Mammary epithelial cell (primary cell): ENCODE measurements around the genes ZNF732 and FGFRL1.

GRCh38 chr4:72752-73116, 19.6 kb downstream of the ZNF595 start:
- CAGE, long polyA plus RNA: no peak

DNA sequence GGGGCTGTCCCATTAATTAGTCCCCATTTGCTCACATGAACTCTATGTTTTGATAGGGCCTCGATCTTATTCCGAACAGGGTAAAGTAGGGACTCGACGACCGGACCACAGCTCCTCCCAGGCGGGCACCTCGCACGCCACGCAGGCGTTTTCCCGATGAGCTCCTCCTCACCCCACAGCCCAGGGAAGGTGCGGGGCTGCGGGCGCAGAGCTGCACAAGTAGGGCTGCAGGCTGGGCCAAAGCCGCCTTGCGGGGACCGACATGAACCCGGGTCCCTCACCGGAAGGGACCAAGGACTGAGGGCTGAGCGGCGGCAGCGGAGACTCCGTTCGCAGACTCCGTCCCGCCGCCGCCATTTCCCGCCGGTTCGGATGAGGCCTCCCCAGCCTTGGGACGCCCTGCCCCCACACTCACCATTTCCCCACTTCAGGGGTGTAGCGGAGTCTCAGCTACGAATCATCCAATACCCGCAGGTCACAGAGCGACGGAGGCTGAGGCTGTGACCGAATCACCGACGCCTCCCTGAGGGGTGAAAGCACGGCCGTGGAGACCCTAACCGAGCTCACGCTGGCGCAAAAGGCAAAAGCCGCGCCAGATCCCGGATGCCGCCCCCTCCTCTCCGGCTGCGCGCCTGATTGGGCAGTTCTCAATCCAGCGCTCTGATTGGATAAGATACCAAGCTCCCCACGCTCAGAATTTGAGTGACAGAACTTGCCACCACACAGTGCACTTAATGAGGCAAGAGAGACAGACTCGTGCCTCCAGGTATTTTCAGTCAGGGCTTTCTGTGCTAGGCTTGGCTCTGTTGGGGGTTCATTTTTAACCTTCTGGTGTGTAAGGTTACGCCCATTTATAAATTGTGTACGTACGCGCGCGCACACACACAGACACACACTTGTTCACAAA, at the start of gene ZNF732:
ZNF732 (minus strand) TSS at position 582 of the 907 bp plus-strand sequence.
- CAGE, long polyA plus RNA: no peak
- RRBS: 5% methylated on average over 4 of the region's 61 CpGs

DNA sequence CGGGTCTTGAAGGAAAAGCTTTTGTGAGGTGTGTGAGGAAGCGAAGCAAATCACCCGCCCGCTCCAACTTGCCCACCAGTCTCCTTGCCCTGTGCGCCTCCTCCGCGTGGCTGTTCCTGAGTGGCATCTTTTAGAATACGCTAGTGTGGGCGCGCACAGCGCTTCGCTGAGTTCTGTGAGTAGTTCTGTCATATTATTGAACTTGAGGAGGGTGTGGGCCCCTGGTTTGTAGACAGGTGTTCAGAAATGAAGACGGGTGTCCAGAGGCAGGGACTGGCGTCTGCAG, 769 bp downstream of the ZNF141 start:
- CAGE, long polyA plus RNA: no peak
- RRBS: no CpG with 5 or more reads among the region's 14 CpGs

DNA sequence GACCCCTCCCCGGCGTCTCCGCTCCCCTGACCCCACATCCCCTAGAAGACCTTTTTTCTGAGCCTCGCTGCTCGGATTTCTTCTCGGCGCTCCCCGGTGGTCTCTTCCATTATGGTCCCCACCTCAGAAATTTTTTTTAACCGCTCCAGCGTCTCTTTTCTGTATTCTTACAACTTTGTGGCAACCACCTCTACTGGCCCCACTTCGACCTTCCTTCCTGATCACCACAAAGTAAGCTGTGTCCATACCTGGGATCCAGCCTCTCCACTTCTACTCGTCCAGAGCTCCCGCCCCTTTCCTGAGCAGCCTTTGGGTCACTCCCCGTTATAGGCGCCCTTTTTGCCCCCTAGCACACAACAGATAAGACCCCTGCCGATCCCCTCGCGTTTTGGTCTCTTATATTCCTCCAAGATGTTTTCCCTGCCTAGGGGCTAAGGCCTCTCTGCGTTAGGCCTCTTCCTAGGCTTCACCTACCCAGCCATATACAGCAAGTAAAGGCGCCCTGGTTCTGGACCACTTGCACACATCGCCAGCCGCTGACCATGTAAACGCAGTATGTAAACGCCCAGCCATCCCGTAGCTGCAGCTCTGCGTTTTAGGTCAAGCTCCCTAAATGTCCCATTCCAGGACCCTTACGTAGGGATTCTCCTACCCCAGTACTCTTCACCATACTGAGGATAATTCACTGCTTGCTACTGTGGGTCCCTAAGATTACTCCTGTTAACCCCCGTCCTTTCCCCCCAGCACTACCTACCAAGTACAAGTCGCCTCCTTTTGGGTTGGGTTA, 678 bp downstream of the PIGG start:
- CAGE, long polyA plus RNA: no peak
- RRBS: under 1% methylated on average over 8 of the region's 29 CpGs

DNA sequence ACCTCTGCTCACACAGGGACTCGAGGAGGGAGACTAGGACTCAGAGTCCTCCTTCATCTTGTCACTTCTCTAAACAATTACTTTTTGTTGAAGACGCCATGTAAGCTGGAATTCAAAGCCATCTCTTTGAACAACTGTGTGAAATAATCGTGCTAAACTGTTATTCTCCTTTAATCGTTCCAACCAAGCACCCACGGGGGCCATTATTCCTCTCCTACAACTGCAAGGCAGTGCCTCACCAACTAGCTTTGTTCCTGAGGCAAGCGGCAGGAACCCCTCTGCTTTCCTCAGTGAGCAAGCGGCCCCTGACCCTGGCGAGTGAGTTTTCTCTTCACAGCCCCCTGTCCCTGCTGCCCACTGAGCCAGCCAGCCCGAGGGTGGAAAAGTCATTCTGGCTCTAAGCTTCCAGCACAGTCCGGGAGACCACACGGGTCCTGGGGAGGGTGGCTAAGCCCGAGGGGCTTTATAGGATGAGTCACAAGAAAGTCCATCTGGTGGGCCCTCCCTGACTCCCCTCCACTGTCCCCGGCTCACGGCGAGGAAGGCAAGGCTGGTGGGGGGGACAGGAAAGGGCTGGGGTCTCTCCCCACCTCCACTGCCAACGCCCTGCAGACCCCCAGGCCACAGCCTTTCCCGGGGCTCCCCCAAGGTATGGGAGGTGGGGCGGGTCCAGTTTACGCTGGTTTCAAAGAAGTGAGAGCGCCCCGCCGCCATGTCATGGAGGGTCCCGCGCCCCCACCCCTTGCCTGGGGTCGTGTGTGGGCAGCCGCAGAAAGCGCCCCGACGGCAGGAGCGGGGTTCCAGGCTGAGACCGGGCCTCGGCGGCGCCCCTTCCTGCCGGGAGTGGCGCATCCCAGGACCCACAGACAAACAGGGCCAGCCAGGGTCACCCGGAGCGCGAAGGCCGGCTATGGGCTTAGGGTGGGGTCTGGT, 45.1 kb downstream of the CPLX1 start:
- CAGE, long polyA plus RNA: no peak
- RRBS: 2% methylated on average over 4 of the region's 40 CpGs

GRCh38 chr4:781517-781891, 44.4 kb downstream of the CPLX1 start:
- CAGE, long polyA plus RNA: no peak
- RRBS: 2% methylated on average over 7 of the region's 35 CpGs

GRCh38 chr4:788960-789554, 36.9 kb downstream of the CPLX1 start:
- CAGE, long polyA plus RNA: no peak
- RRBS: no CpG with 5 or more reads among the region's 16 CpGs

- CAGE, long polyA plus RNA: no peak
- RRBS: 95% methylated on average over 4 of the region's 18 CpGs
These were observed 25.4 kb downstream of the GAK start for GRCh38 chr4:906633-907184.

GRCh38 chr4:912408-913073, 19.6 kb downstream of the GAK start:
- CAGE, long polyA plus RNA: no peak
- RRBS: no CpG with 5 or more reads among the region's 16 CpGs

DNA sequence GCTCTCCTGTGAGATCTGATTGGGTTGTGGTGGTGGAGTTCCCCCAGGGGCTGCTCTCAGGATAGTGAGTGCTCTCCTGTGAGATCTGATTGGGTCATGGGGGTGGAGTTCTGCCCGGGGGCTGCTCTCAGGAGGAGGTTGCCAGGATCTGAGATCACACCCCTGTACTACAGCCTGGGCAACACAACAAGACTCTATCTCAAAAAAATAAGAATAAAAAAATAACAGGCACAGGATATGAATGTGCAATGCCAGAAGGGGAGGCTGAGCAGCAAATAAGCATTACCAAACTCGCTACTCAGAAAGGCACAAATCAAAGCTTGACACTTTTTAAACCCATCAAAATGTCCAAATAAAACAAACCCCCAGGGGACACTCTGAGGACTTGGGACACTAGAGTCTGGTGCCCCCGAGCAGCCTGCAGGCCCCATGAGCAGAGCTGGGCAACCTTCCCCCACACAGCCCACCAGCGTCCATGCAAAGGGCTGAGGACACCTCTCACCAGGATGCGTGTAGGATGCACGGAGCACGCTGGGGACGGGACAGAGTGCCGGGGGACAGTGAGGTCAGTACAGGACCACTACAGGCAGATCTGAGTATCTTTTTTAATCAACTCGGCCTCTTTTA, 7.1 kb downstream of the GAK start:
- CAGE, long polyA plus RNA: no peak
- RRBS: 3% methylated on average over 1 of the region's 10 CpGs

DNA sequence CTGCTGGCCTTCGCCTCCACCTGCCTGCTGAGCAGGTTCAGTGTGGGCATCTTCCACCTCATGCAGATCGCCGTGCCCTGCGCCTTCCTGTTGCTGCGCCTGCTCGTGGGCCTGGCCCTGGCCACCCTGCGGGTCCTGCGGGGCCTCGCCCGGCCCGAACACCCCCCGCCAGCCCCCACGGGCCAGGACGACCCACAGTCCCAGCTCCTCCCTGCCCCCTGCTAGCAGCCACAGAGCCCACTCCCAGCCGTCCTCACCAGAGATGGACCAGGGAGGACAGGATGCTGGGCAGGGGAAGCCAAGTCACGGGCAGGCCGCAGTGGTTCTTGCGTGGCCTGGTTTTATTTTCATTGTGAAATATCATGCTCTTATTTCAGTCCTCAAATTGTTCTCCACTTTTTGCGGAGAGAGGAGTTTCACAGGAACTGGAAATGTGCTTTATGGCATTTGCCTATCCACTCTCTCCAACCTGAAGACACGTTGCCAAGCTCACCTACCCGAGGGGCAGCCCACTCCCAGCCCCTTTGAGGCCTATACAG, 15.0 kb downstream of the DGKQ start:
- CAGE, long polyA plus RNA: no peak
- RRBS: no CpG with 5 or more reads among the region's 21 CpGs

DNA sequence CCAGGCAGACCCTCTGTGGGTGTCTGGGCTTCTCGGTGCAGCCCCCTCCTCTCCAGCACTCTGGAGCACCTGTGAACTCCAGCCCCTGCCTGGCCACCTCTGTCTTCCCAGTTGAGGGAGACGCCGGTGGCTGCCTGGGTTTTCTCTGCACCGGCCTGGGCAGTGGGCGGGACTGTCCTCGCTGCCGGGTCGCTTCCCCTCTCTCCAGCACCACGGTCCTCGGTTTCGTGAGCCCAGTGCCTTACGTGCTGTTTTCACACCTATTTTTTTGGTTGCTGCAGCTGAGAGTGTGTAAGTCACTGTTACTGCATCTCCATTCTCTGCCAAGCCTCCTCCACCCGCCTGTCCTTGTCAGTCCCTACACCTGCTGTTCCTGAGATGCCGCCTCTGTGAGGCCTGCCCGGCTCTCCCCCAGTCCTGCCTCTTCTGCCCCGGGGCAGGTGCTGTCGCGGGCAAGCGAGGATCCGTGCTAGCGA, 2.5 kb upstream of the FGFRL1 start:
- CAGE, long polyA plus RNA: no peak
- RRBS: 2% methylated on average over 6 of the region's 21 CpGs

GRCh38 chr4:1011073-1011870, at the start of gene FGFRL1:
Gene FGFRL1 (plus strand): TSS chr4:1011626.
- CAGE, long polyA plus RNA: no peak
- RRBS: 1% methylated on average over 82 of the region's 124 CpGs

- CAGE, long polyA plus RNA: no peak
- RRBS: 100% methylated on average over 1 of the region's 25 CpGs
These were observed 13.9 kb downstream of the FGFRL1 start for GRCh38 chr4:1025176-1025805.

DNA sequence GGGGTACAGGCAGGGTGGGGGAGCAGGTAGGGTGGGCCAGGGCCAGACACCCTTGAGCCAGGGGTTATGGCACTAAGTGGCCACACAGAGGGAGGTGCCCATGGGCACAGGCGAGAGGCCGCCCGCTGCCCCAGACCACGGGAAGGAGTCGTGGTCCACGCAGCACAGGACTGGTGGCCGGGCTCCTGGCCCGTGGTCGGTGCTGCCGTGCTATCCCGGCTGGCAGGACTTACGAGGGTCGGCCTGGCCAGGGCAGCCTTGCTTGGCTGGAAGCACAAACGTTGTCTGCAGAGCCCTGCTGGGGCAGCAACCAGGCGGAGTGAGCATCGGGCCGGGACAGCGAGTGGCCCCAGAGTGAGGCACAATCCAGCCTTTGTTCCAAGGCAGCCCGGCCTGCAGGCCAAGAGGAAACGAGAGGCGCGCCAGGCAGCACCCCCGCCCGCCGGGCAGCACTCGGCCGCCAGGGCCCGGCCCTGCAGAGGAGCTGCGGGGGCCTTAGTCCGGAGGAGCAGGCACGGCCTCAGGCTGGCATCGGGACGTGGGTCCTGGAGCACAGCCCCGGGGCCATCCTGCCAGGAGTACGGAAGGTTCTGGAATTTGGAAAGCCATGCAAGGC, 24.0 kb downstream of the FGFRL1 start:
- CAGE, long polyA plus RNA: no peak
- RRBS: 14% methylated on average over 19 of the region's 35 CpGs

- CAGE, long polyA plus RNA: no peak
- RRBS: no CpG with 5 or more reads among the region's 13 CpGs
These were observed 27.6 kb downstream of the RNF212 start for GRCh38 chr4:1085588-1086258.

DNA sequence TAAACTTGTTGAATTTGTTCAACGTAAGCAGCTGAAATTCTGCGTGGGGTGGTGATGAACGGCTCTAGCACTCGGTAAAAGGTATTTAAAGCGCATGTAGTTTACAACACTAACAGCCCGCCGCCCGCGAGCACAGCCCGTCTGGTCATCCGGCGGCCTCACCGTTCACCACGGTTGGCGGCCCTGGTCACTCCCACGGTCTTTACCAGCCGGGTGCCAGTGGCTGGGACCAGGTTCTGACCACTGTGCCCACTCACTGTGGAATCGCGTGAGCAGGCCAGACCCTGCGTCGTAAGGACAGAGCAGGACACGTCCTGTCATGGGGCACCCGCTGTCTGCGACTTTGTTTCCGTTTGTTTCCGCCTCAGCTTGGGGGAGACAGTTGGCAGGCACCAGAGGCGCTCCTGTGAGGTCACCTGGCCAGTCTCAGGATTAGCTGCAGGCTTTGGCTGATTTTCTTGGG, 36.7 kb upstream of the SPON2 start:
- CAGE, long polyA plus RNA: no peak
- RRBS: 82% methylated on average over 7 of the region's 27 CpGs

DNA sequence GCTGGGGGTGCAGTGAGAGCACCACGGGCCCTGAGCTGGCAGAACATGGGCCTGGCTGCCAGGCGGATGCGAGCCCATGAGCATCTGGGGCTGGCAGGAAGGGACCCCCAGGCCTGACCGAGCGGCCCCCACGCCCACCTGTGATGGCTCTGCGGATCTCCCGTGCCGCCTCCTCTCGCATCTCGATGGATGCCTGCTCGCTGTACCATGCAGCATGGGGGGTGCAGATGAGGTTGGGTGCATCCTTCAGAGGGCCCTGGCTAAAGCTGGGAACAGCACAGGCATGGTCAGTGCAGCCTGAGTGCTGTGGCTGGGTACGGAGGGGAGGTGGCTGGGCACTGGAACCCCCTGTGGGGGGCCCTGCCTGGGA, 35.6 kb downstream of the CTBP1 start:
- CAGE, long polyA plus RNA: no peak
- RRBS: no CpG with 5 or more reads among the region's 13 CpGs

- CAGE, long polyA plus RNA: no peak
- RRBS: 100% methylated on average over 2 of the region's 61 CpGs
These were observed 935 bp upstream of the CTBP1 start for GRCh38 chr4:1249562-1250567.

GRCh38 chr4:1288878-1289777, 563 bp upstream of the MAEA start:
- CAGE, long polyA plus RNA: no peak
- RRBS: no CpG with 5 or more reads among the region's 49 CpGs